GM23248 (cell line): ENCODE measurements around a stretch of chr9.

DNA sequence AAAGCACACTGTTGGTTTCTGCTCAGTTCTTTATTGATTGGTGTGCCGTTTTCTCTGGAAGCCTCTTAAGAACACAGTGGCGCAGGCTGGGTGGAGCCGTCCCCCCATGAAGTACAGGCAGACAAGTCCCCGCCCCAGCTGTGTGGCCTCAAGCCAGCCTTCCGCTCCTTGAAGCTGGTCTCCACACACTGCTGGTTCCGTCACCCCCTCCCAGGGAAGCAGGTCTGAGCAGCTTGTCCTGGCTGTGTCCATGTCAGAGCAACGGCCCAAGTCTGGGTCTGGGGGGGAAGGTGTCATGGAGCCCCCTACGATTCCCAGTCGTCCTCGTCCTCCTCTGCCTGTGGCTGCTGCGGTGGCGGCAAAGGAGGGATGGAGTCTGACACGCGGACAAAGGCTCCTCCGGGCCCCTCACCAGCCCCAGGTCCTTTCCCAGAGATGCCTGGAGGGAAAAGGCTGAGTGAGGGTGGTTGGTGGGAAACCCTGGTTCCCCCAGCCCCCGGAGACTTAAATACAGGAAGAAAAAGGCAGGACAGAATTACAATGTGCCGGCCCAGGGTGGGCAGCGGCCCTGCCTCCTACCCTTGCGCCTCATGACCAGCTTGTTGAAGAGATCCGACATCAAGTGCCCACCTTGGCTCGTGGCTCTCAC lies 14.6 kb downstream of the WASHC1 start:
- RAMPAGE, long total RNA = no peak

- RAMPAGE, long total RNA = no peak
Measured at GRCh38 chr9:219721-220177, 5.1 kb downstream of the DOCK8 start.

- RAMPAGE, long total RNA = no peak
Measured at GRCh38 chr9:277674-278229, 63.1 kb downstream of the DOCK8 start.

DNA sequence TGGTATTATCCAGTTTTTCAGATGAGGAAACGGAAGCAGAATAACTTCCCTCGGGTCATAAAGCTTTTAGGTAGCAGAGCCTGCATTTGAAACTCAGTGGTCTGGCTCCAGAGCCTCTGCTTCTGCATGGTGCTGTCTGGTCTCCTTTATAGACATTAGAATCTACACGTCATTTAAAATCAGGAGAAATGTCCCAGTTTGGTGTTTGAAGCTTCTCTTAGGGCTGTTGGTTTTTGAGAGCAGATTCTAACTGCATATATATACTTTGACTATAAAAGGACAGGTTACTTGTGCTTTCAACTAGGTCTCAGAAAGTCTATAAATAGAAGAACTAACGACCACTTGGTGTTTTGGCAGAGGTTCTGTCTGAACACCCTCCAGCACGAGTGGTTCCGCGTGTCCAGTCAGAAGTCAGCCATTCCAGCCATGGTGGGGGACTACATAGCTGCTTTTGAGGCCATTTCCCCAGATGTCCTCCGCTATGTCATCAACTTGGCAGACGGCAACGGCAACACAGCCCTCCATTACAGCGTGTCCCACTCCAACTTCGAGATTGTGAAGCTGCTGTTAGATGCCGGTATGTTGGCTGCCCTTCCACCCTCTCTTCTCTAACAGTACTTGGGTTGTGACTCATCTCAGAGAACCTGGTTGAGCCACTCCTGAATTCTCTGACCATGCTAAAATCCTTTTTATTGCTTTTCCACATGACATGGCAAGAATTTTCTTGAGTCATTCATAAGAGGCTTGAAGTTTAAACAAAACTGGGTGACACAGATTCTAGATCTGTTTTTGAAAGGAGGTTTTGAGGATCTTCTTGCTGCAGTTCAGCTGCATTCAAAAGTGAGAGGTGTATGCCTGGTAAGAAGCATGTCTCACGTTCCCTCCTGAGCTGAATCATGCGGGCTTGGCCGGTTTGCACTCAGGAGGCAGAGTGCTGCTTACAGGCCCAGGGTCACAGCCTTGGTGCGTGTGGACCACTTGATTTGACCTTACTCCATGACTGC lies 103.3 kb upstream of the DMRT1 start:
- RAMPAGE, long total RNA = no peak

DNA sequence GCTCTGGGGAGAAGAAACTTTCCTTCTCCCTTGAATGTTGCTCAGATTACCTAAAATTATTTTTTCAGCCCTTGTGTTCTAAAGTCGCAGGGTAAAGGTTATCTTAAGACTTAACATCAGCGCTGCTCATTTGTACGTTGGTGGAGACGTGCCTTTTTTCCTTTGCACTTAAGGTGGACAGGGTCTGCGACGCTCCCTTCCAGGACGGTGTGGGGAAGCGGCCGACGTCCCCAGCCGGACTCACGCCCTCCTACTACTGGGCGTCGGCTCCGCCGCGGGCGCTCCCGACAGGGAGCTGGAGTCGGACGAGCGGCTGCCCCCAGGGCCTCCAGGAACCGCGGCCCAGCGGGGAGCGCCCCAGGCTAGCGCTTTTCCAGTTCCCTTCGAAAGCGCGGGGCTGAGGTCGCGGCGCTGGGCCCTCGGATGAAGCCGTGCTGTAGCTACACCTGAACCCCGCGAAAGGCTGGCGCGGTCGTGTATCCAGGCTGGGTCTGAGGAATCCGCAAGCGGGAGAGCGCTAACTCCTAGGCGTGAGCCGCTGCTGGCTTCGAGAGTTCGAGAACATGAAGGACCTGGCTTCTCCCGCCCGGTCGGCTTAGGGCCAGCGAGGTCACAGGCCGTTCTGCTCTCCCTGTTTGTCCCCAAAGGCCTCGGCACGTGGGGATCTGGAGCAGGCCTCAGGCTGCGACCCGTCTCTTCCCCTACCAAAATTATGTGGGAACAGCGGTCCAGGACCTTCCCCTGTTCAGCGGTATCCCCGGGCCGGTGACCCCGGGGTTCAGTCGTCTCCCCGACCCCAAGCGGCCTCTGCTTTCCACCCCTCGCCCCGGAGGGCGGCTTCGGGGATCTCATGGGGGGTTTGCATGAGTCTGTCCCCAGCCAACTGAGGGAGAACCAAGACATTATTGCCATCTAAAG lies 3.8 kb upstream of the DMRT3 start:
- RAMPAGE, long total RNA = no peak

DNA sequence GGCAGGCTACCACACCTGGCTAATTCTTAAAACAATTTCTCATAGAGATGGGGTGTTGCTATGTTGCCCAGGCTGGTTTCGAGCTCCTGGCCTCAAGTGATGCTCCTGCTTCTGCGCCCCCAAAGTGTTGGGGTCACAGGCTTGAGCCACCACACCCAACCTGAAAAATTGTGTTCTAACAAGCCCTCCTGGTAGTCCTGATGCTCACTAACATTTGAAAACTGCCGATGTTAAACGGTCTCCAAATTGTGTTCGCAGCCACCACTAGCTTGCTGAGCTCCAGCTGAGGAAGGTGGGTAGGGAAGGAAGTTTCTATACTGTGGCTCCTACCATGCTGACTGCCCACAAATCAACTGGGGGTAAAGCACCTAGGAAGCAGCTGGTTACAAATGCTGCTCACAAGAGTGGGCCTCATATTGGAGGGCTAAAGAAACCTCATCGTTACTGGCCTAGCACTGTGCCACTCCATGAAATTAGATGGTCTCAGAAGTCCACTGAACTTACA lies 34.4 kb downstream of the DMRT3 start:
- RAMPAGE, long total RNA = no peak

GRCh38 chr9:1047824-1048457 lies 2.2 kb upstream of the DMRT2 start:
- RAMPAGE, long total RNA = no peak

DNA sequence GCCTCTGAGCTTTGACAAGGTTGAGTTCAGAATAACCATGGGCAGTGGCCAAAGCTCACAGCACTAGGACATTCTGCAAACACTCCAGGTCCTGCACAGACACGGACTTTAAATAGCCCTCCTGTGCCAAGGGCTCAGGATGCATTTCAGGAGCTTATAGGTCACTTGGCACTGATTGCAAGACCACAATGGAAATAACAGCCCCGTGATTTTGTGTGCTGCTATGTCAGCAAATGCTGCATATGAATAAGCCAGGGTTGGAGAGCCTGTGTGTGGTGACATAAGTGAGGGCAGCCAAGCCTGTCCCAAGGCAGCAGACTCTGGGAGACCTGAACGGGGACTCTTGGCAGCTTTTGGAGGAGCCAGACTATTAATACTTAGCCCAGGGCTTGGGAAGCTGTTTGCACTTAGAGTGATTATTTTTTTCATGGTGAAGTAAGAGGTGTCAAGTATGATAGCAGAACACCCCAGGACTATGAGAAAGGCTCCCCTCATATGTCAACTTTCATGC lies 150.8 kb downstream of the DMRT2 start:
- RAMPAGE, long total RNA = no peak

DNA sequence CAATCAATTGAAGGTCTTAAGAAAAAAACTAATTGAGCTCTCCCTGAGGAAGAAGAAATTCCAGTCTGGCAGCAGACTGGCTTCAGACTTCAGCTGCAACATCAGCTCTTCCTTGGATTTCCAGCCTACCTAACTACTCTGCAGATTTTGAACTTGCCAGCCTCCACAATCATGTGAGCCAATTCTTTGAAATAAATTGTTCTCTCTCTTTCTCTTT lies 420.3 kb downstream of the DMRT2 start:
- RAMPAGE, long total RNA = no peak

GRCh38 chr9:2053770-2054399 lies 38.7 kb downstream of the SMARCA2 start:
- RAMPAGE, long total RNA = no peak

- RAMPAGE, long total RNA = no peak
Measured at GRCh38 chr9:2094001-2094565, 78.9 kb downstream of the SMARCA2 start.

DNA sequence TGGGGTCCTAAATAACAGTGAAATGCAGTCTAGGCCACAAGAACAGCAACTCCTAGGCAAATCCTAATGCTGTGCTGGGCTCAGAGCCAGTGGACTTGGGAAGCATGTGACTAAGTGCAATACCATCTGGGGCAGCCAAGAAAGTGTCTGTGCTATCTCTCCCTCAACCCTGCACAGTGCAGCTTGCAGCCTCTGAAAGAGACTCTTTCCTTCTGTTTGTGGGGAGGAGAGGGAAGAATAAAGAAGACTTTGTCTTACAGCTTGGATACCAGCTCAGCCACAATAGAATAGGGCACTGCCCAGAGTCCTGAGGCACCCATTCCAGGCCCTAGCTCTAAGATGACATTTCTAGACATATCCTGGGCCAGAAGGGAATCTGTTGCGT lies 62.0 kb upstream of the VLDLR start:
- RAMPAGE, long total RNA = no peak

DNA sequence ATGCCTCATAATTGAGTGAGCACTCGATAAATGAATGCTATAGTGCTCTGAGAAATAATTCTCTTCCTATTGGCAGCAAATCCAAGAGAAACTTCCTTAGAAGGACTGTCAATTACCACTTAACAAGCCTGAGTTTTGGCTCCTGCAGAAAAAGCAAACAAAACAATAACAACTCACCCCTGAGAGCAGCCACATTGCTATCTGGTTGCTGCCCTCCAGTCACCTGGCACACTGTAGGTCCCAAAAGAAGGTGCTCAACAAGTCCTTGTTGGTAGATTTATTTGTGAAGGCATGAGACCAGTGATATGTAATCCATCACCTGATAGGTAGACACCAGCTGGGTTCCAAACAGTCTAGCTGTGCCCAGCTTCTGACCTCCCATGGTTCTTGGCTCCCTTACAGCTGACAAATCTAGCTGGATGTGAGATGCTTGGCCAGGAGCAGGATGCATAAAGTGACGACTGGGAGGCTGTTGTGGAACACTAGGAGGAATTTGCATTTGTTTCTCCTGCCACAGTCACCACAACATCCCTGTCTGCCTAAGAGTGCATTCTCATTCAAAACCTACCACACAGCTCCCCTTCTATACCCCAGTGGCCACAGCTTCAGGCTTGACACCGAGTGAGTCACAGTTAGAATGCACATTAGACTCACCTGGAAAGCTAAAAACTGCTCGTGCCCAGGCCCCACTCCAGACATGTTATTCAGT lies 7.9 kb upstream of the VLDLR start:
- RAMPAGE, long total RNA = no peak

GRCh38 chr9:2838297-2838837 lies 5.5 kb downstream of the PUM3 start:
- RAMPAGE, long total RNA = no peak

DNA sequence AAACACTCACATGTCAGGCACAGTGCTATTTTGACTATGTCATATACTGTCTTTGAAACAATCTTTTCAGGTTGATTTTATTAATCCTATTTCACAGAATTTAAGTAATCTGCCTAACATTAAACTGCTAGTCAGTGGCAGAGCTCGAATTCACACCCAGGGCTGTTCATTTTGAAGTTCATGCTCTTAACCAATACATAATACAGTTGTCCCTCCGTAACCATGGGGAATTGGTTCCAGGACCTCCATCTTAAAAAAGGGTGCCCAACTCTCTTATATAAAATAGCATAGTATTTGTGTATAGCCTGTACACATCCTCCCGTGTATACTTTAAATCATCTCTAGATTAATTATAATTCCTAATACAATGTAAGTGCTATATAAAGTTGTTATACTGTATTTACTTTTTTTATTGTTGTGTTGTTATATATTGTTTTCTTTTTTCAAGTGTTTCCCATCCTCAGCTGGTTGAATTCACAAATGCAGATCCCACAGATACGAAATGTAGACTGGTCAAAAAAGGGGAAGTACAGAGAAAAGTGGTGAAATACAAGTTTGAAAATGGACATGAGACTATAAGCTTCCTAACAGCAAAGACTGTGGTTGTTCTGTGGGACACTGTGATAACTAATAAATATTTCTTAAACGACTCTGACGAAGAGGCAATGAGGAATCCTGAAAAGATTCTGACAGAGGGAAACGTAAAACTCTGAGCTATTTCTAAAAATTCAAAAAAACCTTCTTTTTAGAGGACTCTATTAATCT lies 18.2 kb downstream of the RFX3 start:
- RAMPAGE, long total RNA = no peak

- RAMPAGE, long total RNA = no peak
Measured at GRCh38 chr9:3508145-3508941, 17.5 kb downstream of the RFX3 start.

GRCh38 chr9:4298452-4298806 lies 1.4 kb downstream of the GLIS3 start:
- RAMPAGE, long total RNA = no peak

DNA sequence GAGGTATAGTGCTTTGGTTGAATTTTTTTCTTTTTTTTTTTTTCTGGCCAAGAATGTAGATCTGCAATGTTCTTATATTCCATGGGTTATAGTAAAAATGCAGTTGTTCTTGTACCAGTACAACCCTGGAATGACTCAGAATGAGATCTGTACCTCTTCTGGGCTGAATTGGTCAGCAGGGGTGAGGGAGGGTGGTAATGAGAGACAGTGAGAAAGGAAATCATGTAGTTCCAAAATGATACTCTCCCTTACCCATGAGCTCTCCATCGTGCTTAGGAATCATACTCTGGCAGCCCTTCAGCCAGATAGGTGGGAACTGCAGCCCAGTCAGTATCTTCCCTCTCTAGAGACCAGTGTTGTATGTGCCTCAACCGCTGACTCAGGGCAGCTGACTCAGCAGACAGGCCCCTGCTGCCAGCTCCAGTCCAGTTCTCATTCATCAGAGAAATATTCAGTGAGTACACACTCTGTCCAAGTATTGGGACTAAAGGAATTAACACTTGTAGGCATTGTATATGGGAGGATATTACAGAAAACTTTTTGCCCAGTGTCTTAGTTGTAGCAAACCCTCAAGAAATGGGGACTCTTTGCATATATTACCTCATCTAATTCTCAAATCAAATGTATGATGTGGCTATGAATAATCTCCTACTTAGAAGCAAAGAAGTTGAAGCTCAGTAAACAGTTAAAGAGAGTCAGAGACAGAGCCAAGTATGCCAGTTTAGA lies 2.3 kb upstream of the GLIS3 start:
- RAMPAGE, long total RNA = no peak

DNA sequence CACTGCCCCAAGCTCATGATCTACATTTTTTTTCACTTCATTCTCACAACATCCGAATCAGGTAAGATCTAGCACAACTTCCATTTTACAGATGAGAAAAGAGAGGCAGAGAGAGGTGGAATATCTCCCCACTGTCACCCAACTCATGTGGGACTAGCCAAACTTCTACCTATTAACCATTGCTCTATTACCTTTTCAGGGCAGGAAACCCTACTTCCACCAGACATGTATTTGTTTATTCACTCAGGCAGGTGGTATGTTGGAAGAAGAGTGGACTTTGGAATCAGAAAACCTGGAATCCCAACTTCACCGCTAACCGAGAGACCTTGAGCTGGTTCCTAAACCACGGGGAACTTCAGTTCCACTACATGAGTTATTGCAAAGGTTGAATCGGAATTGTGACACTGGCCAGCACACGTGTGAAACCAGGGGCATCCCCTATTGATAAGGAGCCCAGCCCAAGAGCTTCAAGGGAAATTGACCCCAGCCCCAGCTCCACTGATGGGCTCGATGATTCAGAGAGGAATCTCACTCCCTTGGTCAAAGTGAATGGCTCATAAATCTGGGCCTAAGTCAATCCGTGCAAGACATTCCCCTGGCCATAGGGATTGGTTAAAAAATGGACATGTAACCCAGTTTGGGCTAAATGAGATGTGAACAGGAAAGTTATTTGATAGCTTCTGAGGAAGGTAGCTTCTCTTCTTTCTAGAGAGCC lies 5.3 kb upstream of the GLIS3 start:
- RAMPAGE, long total RNA = no peak

DNA sequence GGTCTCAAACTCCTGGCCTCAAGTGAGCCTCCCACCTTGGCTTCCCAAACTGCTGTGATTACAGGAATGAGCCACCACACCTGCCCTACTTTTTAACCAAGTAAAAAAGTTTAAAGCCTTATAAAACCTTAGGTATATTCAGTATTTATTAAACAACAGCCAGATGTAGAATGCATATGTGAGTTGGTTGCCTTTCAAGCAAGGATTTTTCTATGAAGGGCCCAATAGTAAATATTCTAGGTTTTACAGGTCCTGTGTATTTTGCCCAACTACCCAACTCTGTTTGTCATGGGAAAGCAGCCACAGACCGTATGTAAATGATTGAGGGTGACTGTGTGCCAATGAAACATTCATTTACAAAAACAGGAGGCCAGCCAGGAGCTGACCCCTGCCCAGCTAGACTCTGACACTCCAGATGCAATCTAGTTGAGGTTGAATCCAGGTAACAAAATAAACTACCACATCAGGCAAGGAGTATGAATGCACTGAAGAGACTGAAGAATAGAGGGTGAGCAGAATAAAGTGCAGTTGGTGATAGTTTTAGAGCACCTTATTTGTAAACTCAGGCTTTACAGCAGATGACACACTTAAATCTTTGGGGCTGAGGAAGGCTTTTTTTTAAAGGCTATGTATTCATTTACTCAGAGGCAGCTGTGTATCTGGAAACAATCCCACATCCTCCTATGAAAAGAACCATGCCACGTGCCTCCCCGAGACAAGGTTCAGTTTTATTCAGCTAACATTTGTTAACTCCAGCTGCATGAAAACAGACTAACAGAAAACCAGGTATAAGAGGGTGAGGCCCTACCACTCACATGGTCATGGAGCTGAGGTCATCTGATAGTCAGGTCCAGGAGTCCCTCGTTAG lies 60.6 kb downstream of the SLC1A1 start:
- RAMPAGE, long total RNA = no peak